Measurements from ENCODE around the genes PLEKHH2 and SIX3.

GRCh38 chr2:43130794-43131992 lies 95.2 kb downstream of the ZFP36L2 start:
- PRO-cap, 7 experiments, result no peak in any of the 7 experiments
- RAMPAGE, long total RNA, 2 experiments, result no peak in any of the 2 experiments

- PRO-cap, 7 experiments, result no peak in any of the 7 experiments
- RAMPAGE, long total RNA, 2 experiments, result no peak in any of the 2 experiments
Measured at GRCh38 chr2:43158024-43158441, 68.4 kb downstream of the ZFP36L2 start.

DNA sequence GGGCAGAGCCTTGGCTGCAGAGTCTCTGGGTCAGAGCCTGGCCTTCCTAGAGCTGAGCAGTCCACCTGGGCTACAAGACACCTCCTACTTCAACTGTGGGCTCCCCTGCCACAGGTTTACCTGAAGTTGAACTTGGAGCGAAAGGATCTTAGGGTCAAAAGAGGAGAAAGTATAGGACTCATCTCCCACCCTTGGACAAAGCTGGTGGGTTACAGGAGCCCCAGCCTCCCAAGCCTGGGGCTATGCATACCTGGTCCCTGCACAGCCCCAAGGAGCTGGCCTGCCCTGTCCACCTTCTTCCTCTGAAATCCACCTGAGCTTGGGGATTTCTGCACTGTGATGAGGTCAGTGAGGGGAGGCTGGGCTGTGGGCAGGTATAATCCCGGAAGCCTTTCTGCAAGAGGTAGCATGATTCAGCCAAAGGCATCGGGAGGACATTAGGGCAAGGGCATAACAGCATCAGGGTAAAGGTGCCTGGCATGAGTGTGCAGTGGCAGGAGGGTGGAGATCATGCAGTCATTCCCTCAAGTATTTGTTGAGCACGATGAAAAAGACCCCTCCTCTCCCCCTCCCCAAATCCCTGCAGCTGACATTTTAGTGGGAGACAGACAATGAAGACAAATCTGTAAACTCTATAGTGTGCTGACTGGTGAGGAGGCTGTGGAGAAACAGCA lies 18.9 kb downstream of the ZFP36L2 start:
- PRO-cap, 7 experiments, result no peak in any of the 7 experiments
- RAMPAGE, long total RNA, 2 experiments, result no peak in any of the 2 experiments

GRCh38 chr2:43212331-43212766 lies 14.1 kb downstream of the ZFP36L2 start:
- PRO-cap, 7 experiments, result no peak in any of the 7 experiments
- RAMPAGE, long total RNA, 2 experiments, result no peak in any of the 2 experiments

GRCh38 chr2:43402323-43402979 lies 176.0 kb upstream of the ZFP36L2 start:
- PRO-cap, 7 experiments, result peak in 2 of 7 experiments; most common plus-strand start chr2:43402849 (in 1)
- RAMPAGE, long total RNA, 2 experiments, result no peak in any of the 2 experiments

- PRO-cap, 7 experiments, result peak in 1 of 7 experiments; most common minus-strand start chr2:43519853 (in 1)
- RAMPAGE, long total RNA, 2 experiments, result no peak in any of the 2 experiments
Measured at GRCh38 chr2:43519402-43520381, 76.1 kb downstream of the THADA start.

DNA sequence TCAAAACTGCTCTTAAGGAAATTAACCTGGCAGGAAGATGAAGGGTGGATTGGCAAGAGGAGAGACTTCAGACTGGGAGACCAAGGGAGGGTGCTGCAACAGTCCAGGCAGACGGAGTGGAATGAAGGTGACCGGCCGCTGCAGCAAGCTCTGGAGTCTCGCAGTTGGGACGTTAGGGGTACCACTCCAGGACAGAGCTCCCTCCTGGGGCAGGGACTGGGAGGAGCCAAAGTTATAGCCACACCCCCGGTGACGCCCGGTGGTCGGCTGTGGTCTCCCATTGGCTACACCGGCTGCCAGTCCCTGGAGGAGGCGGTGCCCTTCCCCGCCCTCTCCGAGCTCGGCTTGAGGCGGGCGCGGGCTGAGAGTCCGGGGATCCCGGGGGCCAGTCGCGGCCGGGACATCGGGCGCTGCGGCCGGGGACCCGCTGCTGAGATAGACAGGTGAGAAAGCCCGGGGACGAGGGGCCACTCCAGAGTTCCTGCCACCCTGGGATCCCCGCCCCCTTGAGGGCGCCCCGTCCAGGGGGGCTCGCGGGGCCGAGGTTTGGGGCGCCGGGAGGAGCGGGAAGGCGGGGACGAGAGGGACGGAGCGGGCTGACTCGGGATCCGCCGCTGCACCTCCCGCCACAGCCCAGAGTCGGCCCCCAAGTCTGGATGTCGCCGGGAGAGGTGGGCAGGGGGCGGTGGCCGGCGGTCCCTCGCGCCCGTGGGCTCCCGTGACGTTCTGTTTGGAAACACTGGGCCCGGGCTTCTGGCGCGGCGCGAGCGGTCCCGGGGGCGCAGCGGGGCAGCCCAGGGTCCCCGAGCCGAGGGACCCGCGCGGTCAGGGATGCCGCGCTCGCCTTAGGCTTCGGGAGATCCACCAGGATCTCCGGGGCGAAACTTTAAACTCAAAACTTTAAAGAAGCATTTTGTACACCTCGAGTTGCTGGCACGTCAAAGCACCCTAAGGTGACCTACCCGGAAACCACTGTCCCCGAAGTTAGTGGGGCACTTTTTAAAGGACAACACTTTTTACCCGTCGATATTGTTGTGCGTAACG lies at the start of gene PLEKHH2:
Gene PLEKHH2, plus strand, starts transcription at position 324 of the 1,044 bp plus-strand sequence.
- PRO-cap, 7 experiments, result peak in 7 of 7 experiments; most common plus-strand start position 797 of the sequence (in 5); most common minus-strand start position 160 of the sequence (in 6)
- RAMPAGE, long total RNA, 2 experiments, result start-site peak on the plus strand in 2 of 2 experiments, centred at position 367 of the sequence, 994 to 1,638 reads per replicate

DNA sequence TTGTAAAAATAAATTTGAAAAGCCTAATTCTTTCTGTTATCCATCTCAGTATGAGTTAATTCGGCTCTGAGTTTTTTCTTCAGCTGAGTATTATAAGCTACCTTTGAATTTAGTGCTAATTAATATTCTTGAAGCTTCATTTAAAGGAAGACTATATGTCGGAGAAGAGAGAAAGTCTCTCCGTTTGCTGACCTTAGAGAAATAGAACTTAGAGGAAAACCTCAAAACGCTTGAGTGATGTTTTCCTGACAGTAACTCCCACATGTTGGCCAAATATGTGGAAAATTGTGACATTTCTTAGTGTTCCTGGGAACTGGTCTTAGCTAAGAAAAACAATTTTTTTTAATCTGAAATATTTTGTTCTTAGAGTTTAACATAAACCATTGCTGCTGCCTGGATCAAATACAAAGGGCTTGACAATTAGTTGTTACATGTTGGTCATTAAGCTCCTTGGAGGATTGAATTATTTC lies 16.2 kb downstream of the DYNC2LI1 start:
- PRO-cap, 7 experiments, result peak in 1 of 7 experiments; most common minus-strand start position 202 of the sequence (in 1)
- RAMPAGE, long total RNA, 2 experiments, result no peak in any of the 2 experiments

DNA sequence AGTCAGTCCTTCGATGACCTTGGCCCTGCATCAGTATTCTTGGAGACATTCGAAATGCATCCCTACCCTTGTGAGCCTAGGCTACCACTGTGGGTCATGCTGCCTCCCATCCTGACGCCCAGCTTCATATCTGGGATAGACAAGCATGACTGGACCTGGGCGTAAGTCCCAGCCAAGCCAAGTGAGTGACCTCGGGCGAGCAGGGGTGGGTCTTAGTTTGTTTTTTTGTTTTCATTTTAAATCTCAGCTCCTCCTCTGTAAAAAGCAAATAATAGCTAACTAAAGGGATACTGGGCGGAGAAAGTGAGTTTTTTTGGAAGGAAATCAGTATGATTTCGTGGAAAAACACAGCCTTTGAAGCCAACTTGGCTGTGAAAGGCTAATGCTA lies 13.5 kb downstream of the ABCG5 start:
- PRO-cap, 7 experiments, result no peak in any of the 7 experiments
- RAMPAGE, long total RNA, 2 experiments, result no peak in any of the 2 experiments

DNA sequence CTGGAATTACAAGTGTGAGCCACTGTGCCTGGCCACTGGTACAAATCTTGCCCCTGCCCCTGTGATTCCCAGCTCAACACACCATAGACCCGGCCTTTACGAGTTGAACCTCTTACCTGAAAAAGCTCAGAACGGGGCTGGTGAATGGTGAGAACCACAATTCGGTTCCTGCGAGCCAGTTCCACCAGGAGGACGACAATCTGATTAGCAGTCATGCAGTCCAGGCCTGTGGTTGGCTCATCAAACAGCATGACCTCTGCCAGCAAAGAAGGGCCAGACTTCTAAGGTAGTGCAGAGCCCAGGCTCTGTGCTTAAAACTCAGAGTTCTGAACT lies 12.4 kb downstream of the ABCG5 start:
- PRO-cap, 7 experiments, result no peak in any of the 7 experiments
- RAMPAGE, long total RNA, 2 experiments, result no peak in any of the 2 experiments

DNA sequence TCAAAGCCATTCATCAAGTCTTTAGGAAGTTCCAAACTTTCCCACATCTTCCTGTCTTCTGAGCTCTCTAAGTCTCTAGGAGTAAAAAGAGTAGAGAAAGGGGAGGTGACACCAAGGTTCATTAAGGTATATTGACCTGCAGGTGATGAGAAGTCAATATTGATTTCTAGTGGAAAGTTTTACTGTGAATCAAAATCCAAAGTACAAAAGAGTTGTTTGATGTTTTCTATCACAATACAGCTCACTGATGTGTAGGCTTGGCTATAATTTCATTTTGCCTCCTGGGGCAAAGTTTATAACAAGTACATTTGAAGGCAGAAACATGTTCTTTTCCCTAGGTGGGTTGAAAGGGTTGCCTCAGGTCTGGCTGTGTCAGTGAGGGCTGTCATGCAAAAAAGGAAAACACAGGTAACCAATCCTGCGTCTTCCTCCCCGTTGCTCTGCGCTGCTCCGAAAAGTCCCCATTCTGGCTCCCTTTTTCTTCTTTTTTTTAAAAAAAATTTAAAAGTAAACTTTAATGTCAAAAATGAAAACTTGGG lies 65.2 kb upstream of the LRPPRC start:
- PRO-cap, 7 experiments, result no peak in any of the 7 experiments
- RAMPAGE, long total RNA, 2 experiments, result no peak in any of the 2 experiments

DNA sequence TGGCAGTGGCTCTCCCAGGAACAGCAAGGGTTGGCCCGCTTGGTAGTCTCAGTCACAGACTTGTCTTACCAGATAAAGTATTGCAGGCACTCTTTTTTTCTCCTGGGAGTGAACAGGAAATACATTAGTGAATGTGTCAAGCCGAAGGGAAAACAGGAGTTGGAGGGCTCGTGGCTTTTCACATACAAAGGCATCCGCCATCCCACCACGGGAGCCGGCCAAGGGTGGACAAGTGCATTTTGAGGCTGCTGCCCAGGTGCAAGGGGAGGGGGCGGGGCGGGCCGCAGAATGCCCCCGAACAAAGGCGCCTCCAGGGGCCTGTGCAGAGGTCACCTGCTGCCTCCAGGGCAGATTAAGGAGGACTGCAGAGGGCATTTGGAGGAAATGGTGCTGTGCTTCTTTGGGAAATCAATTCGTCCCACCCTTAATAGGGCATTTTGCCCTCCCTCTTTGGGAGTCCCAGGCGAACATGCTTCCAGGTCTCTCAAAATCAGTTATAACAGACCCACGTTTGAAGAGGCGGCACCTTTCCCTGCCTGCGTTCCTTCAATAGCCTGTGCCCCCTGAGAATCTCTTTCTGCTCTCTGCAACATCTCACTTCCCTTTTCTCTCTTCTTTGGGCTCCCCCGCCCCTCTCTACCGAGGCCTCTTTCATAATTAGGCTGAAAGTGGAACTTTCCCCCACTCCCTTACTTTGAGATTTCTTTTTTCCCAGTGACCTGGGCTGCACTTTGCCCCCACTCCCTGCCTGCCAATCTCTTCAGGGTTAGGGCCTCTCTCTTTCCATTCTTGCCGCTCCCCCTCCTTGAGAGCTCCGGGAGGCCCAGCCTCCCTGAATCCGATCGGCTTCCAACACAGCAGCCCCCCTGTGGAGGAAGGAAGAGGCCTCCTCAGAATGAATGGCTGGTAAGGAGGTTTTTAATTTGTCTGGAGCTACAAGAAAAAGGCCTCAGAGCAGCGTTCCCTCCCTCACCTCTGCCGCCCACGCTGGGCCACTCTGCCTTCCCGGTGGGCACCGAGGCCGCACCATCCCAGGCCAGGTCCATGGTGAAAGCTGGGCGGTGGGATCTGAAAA lies 162.9 kb upstream of the SIX3 start:
- PRO-cap, 7 experiments, result no peak in any of the 7 experiments
- RAMPAGE, long total RNA, 2 experiments, result no peak in any of the 2 experiments

GRCh38 chr2:44934731-44936144 lies 6.3 kb upstream of the SIX3 start:
- PRO-cap, 7 experiments, result no peak in any of the 7 experiments
- RAMPAGE, long total RNA, 2 experiments, result no peak in any of the 2 experiments

DNA sequence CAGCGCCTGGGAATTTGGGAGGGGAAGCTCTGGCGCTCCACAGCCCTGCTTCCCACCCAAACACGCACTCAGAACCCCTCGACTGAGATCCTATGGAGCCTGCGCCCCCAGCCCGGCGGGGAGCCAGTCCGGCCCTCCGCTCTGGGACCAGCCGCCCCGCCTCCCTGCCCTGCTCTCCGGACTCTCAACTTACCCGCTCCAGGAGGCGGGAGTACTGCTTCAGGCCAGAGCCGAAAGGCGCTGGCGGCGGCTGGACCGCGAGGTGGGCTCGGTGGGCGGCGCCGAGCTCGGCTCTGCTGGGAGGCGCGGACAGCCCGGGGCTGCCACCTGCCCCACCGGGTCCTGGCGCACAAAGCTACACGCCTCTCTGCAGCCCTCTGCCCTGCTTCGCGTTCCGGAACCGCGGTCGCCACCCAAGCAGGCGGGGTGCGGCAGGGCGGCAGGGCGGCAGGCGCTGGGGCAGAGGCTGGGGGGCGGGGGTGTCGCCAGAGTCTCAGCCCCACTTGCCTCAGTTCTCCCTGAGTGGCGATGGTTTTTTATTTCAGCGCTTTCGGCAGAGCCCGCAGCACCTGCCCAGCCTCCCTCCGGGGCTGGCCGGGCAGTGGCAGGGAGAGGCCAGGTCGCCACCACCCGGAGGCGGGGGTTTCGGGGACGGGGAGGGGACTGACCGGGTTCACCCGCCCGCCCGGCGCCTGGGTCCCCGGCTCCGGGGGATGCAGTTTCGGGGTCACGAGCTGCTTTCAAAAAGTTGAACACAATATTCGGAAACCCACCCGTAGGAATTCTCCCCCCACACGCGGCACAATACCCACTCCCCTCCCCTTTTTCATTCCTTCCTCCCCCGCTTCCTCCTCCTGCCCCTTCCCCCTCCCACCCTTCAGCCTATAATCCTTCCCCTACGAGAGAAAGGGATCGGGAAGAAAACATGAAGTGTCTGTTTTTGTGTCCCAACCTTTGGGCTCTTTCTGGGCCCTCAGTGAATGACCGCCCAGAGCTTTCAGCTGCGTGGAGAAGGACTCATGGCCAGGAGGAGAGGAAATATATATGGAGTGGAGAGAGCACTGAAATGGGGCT lies 2.5 kb upstream of the SIX3 start:
- PRO-cap, 7 experiments, result peak in 1 of 7 experiments; most common minus-strand start position 453 of the sequence (in 1)
- RAMPAGE, long total RNA, 2 experiments, result no peak in any of the 2 experiments

DNA sequence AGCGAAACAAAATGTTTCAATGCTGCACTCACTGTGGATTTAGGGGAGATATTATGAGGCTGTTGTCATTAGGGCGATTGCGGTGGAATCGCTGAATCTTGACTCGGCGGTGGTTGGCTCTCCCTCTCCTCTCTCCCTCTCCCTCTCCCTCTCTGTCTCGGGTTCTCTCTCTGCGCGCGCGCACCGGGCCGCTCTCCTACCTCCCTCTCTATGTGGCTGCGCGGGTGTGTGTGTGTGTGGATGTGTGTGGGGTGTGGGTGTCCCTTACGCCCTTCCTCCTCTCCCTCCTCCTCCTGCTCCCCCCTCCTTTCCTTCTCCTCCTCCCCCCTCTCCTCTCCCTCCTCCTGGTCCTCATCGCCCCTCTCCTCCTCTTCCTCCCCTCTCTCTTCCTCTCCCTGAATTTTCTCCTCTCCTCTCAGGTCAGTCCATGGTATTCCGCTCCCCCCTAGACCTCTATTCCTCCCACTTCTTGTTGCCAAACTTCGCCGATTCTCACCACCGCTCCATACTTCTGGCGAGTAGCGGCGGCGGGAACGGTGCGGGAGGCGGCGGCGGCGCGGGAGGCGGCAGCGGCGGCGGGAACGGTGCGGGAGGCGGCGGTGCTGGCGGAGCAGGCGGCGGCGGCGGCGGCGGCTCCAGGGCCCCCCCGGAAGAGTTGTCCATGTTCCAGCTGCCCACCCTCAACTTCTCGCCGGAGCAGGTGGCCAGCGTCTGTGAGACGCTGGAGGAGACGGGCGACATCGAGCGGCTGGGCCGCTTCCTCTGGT lies at the start of gene SIX3:
Gene SIX3, plus strand, starts transcription at position 25 of the 767 bp plus-strand sequence.
- PRO-cap, 7 experiments, result no peak in any of the 7 experiments
- RAMPAGE, long total RNA, 2 experiments, result no peak in any of the 2 experiments

DNA sequence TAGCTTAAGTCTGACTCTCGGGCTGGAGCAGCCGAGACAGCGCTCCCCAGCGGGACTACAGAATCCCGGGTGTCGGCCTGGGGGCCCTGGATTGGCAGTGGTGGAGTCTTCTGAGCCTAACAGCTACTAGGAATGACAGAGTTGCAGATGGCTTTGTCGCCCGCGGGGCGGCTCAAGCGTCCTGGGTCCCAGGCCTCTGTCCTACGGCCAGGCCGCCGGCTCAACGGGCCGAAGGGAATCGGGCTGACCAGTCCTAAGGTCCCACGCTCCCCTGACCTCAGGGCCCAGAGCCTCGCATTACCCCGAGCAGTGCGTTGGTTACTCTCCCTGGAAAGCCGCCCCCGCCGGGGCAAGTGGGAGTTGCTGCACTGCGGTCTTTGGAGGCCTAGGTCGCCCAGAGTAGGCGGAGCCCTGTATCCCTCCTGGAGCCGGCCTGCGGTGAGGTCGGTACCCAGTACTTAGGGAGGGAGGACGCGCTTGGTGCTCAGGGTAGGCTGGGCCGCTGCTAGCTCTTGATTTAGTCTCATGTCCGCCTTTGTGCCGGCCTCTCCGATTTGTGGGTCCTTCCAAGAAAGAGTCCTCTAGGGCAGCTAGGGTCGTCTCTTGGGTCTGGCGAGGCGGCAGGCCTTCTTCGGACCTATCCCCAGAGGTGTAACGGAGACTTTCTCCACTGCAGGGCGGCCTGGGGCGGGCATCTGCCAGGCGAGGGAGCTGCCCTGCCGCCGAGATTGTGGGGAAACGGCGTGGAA lies 8.7 kb downstream of the SIX2 start:
- PRO-cap, 7 experiments, result peak in 1 of 7 experiments; most common minus-strand start position 301 of the sequence (in 1)
- RAMPAGE, long total RNA, 2 experiments, result no peak in any of the 2 experiments

GRCh38 chr2:45168657-45169265 lies 159.5 kb upstream of the SIX2 start:
- PRO-cap, 7 experiments, result no peak in any of the 7 experiments
- RAMPAGE, long total RNA, 2 experiments, result no peak in any of the 2 experiments

DNA sequence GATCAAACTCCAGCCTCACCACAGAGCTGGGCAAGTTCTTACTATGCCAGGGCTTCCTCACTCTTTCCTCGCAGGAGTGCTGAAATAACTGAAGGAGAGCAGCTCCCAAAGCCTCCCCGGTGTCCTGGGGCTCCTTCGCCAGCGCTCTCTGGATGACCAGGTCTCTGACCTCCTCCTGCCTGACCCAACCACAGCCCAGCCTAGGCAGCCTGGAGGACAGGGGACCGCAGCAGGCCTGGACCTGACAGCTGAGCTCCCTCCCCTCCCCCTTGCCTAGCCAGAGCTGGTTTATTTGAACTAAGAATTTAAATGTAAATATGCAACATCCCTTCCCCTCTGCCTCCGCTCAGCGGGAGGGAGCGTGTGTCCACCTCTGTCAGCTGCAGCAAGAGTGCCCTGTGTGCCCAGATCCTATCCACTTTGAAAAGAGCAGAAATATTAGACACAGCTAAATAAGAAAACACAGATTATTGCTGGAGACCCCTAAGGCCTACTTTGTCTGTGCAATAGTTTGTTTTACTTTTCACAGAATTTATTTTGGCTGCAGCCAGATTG lies 248.1 kb upstream of the SIX2 start:
- PRO-cap, 7 experiments, result no peak in any of the 7 experiments
- RAMPAGE, long total RNA, 2 experiments, result no peak in any of the 2 experiments

GRCh38 chr2:45273527-45273731 lies 264.2 kb upstream of the SIX2 start:
- PRO-cap, 7 experiments, result no peak in any of the 7 experiments
- RAMPAGE, long total RNA, 2 experiments, result no peak in any of the 2 experiments

GRCh38 chr2:45330748-45330990 lies 280.4 kb downstream of the SRBD1 start:
- PRO-cap, 7 experiments, result no peak in any of the 7 experiments
- RAMPAGE, long total RNA, 2 experiments, result no peak in any of the 2 experiments